Epithelial cell of alveolus of lung (primary cell): ENCODE results near the gene DUSP15.

DNA sequence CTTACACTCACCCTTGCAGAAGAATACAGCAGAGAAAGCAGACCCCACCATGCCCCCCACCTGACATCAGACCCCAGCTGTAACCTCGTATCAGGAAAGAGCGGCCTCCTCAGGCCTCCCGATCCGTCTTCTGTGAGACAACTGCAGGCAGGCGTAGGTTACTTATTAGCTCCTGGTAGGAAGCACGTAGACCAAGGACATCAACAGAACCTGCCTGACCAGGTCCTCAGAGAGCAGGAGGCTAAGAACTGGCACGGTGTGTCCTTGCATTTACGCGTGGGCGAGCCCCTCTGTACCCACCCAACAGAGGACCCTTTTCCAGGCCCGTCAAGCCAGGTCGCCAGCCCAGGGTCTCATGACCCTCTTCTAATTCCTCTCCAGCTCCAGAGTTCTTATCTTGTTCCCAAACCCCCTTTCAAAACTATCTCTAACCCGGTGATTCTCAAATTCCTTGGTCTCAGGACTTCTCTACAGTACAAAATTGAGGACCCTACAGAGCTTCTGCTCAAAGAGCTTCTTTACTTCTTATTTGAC lies 51.0 kb downstream of the ABHD12 start:
- RAMPAGE, long total RNA: no peak
- RRBS: no CpG with 5 or more reads among the region's 13 CpGs

GRCh38 chr20:25390943-25391415 lies 344 bp upstream of the ABHD12 start:
- RAMPAGE, long total RNA: no peak
- RRBS: no CpG with 5 or more reads among the region's 28 CpGs

- RAMPAGE, long total RNA: no peak
- RRBS: no CpG with 5 or more reads among the region's 59 CpGs
Observed at GRCh38 chr20:25862951-25863741, 166.5 kb upstream of the ZNF337 start.

DNA sequence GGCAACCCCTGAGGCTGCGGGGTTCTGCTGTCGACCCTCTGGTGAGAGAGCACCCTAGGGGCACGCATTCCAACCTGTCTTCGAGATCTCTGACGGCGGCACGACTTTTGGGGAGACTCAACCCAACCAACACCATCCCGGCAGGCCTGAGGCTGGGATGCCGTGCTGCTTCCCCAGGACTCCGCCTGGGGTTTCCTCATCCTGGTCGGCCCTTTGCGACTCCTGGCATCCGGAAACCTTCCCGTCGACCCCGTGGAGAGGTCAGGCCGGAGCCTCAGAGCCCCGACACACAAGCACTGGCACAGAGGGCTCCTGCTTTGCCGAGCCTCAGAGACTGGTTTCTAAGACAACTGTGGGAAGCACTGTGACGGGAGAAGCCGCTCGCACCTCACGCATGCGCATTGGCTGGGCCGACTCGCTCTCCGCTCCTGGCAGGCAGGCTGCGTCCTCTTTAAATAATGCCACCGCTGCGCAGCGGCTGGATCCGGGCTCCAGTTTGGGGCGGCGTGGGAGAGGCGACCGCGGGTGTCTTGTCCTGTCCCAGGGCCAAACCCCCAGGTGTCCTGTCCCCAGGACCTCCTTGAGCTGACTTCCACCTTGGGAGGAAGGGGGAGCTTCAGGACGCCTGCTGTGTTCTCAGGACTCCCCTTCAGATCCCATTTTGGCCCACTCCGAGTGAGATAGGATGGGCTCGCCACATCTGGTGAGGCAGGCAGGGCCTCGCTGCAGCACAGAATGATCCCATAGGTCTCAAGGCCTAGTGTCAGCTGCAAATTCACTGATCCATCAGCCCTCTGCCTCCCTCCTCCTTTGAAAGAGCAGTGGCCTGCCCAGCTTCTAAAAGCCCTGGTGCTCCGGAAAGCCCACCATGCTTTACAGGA lies 169.1 kb upstream of the ZNF337 start:
- RAMPAGE, long total RNA: no peak
- RRBS: no CpG with 5 or more reads among the region's 42 CpGs

DNA sequence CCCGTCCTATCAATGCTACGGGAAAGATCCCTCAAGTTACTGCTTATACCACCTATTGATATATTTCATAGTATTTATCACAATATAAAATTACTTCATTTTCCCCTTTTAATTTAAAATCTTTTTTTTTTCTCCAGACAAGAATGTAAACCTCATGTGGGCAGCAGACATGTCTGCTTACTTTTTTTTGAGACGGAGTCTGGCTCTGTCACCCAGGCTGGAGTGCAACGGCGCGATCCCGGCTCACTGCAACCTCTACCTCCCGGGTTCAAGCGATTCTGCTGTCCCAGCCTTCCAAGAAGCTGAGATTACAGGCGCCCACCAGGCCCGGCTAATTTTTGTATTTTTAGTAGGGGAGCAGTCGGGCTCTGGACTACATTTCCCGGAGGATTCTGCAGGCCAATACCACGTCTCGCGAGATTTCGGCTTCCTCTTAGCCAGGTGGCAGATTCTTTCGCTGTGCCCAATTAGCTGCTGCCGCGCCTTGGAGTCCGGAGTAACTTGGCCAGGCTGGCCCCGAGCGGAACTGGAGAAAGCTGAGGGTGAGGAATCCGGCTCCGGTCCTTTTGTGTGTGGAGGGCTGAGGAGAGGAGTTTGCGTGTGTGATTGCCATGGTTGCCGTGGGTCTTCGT lies 312.8 kb upstream of the ZNF337 start:
- RAMPAGE, long total RNA: start-site peak on the plus strand centred at position 477 of the sequence, 17 bp wide, 23 and 31 reads in 2 replicates
- RRBS: no CpG with 5 or more reads among the region's 28 CpGs

- RAMPAGE, long total RNA: no peak
- RRBS: no CpG with 5 or more reads among the region's 26 CpGs
Observed at GRCh38 chr20:26009980-26010927, 313.6 kb upstream of the ZNF337 start.

GRCh38 chr20:30376710-30377697 lies 880.5 kb upstream of the DEFB115 start:
- RAMPAGE, long total RNA: no peak
- RRBS: 0% methylated on average over 4 of the region's 76 CpGs

DNA sequence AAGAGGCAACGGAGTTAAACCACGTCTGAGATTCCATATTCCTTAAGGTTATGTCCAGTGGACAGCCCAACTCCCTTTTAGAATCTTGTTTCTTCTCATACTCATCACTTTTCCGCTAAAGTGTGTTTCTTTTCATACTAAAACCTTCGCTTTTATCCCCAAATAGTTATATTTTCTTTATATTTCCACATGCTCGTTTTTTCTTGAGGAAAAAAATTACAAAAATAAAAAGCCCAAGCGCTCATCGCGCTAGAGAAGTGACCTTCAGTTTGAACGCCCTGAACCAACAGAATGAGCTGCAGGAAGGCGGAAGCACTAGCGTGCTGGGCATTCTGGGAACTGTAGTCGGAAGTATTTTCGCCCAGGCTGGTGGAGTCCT lies 692.5 kb upstream of the DEFB115 start:
- RAMPAGE, long total RNA: no peak
- RRBS: no CpG with 5 or more reads among the region's 13 CpGs

DNA sequence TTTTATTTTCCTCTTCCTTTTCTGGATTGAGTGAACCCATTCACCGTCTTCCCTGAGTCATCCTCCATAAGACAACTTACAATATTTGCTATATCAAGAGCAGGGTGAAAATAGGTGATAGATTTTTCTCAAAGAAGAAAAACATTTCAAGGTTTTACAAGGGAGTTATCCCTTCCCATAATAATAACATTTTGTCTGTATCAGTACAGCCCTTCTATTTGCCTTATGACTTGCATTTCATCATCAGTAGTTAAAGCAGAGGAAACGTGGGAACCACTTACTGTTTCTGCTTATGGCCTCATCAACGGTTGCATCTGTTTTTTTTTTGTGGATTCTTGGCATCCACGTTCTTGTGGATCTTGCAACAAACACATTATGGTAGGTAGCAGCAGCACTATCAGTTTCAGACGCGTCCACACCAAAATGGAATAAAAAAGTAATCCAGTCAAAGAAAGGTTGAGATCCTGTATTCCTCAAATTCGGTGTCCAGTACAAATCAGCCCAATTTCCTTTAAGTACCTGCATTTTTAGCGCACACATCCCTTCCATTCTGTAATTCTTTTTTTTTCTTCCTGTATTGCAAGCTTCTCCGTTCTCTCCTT lies 678.3 kb upstream of the DEFB115 start:
- RAMPAGE, long total RNA: no peak
- RRBS: no CpG with 5 or more reads among the region's 9 CpGs

DNA sequence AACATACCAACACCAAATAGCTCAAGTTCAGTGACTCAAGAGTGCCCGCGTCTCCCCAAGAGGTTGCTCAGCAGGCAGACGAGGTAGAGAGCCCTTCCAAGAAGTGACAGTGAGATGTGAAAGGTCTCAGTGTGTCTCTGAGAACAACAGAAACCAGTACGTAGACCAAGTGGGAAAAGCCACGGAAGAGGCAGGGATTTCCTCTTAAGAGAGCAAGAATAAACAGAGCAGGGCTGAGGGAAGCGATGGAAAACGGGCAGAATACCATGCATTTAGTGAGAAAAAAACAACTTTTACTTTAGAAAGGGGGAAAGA lies 516.0 kb upstream of the DEFB115 start:
- RAMPAGE, long total RNA: no peak
- RRBS: no CpG with 5 or more reads among the region's 7 CpGs

GRCh38 chr20:31515493-31516608 lies 1.6 kb downstream of the HM13 start:
- RAMPAGE, long total RNA: no peak
- RRBS: no CpG with 5 or more reads among the region's 8 CpGs

- RAMPAGE, long total RNA: no peak
- RRBS: 81% methylated on average over 5 of the region's 25 CpGs
Observed at GRCh38 chr20:31570833-31571718, 23.9 kb downstream of the MCTS2 start.

DNA sequence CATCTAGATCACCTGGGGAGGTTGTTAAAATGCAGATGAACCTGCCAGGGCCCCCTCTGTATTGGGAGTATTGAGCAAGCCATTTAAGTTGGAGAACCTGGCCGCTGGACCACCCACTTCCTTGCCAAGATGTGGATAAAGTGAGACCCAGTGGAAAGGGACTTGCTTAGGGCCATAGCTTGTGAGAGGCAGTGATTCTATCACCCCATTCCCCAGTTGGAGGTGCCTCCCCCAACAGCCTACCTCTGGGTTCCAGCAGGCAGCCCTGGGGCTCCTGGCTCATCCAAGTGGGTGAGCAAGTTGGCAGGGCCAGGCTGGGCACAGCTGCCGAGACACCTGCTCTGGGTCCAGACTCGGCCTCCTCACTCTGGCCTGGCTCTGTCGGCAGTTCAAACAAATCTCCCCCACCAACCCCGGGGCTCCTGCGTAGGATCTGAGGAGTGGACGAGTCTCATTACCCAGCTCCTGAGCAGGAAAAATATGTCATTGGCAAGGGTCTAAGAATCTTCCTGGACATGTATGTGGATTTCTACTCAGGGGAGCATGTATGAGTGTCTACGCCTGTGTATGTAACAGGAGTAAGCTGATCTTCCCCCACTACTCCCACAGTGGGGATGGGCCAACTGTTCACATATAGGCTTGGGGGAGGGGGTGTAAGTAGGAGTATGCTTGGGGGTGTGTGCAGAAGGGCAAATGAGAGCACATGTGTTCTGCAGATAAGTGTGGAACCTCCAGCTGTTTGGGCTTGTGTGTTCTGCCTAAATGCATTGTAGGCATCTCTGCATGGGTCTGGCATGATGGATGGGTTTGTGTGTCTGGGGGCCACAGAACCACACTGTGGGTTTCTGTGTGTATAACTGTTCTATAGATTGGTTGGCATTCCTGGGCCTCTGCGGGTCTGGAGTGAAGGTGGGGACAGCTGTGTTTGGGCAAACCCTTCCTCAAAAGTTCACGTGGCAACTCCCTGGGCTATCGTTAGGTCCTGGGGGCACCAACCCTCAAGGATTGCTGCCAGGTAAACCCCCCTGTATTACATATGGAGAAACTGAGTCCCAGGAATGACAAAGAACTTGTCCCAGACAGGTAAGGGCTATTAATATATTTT lies 2.0 kb downstream of the ID1 start:
- RAMPAGE, long total RNA: no peak
- RRBS: no CpG with 5 or more reads among the region's 11 CpGs

DNA sequence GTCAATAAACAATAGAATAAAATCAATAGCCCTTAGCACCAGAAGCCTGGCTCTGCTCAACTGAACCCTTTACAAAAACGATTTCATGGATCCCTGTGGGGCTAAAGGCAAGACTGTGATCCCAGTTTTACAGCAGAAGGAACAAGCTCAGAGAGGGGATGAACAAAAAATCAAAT lies 2.7 kb downstream of the ID1 start:
- RAMPAGE, long total RNA: no peak
- RRBS: no CpG with 5 or more reads among the region's 1 CpG

DNA sequence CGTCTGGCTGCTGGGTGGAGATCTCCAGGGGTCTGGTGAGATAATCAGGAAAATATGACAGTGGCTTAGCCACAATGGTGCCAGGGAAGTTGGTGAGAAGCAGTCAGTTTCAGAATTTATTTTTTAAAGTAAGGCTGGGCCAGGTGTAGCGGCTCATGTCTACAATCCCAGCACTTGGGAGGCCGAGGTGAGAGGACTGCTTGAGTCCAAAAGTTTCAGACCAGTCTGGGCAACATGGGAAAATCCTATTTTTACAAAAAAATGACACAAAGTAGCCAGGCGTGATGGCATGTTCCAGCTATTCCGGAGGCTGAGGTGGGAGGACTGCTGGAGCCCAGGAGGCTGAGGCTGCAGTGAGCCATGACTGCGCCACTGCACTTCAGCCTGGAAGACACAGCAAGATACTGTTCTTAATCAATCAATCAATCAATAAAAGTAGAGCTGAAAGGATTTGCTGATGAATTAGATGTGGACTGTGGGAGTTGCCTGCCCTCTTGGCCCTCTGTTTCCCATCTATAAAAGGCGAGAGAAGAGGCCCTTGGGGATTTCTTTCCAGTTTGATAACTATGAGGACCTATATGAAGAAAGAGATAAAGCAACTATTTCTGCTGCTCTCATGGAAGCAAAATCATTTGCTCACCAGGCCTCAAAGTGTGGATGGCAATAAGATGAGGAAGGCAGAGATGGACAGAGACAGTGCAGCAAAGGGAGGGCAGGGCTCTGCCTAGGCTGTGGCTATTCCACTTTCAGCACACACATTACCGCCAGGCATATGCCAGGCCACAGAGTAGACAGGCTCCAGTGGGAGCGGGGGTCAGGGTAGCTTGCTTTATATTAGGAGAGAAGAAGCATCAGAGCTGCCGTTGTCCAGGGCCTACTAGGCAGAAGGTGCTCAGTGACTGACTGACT lies 41.2 kb downstream of the BCL2L1 start:
- RAMPAGE, long total RNA: no peak
- RRBS: no CpG with 5 or more reads among the region's 10 CpGs

DNA sequence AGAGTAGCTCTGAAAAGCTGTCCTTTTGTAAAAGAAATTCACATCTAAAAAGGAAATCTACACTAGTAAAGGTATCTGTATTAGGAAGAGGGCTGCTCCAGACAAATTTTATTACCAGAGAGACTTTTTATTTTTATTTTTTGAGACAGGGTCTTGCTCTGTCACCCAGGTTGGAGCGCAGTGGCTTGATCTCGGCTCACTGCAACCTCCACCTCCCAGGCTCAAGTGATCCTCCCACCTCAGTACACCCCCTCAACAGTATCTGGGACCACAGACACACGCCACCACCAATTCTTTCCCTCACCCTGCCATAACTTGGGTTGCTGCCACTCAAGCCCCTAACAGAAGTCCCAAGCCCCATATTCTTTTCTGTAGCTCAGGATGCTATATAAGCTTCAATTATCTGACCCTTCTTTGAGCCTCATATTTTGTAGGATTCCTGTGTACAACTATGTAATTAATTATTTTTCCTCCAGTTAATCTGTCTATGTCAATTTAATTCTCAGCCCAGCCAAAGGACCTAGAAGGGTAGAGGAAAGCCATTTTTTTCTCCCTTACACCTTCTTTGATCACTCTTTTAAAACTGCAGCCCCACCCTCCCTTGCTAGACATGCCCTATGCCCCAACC lies 6.8 kb downstream of the BCL2L1 start:
- RAMPAGE, long total RNA: no peak
- RRBS: no CpG with 5 or more reads among the region's 3 CpGs

- RAMPAGE, long total RNA: no peak
- RRBS: no CpG with 5 or more reads among the region's 6 CpGs
Observed at GRCh38 chr20:31724060-31724307, 1.3 kb upstream of the BCL2L1 start.

GRCh38 chr20:31822189-31823064 lies 3.3 kb downstream of the MYLK2 start:
- RAMPAGE, long total RNA: no peak
- RRBS: 1% methylated on average over 7 of the region's 29 CpGs

GRCh38 chr20:31869690-31870992 lies at the start of gene DUSP15:
TSS of gene DUSP15 (minus strand) at chr20:31870527.
- RAMPAGE, long total RNA: no peak
- RRBS: 1% methylated on average over 27 of the region's 102 CpGs

- RAMPAGE, long total RNA: no peak
- RRBS: no CpG with 5 or more reads among the region's 7 CpGs
Observed at GRCh38 chr20:31900967-31901485, 30.6 kb downstream of the TTLL9 start.